K562 (cell line): ENCODE measurements around a stretch of chr5.

DNA sequence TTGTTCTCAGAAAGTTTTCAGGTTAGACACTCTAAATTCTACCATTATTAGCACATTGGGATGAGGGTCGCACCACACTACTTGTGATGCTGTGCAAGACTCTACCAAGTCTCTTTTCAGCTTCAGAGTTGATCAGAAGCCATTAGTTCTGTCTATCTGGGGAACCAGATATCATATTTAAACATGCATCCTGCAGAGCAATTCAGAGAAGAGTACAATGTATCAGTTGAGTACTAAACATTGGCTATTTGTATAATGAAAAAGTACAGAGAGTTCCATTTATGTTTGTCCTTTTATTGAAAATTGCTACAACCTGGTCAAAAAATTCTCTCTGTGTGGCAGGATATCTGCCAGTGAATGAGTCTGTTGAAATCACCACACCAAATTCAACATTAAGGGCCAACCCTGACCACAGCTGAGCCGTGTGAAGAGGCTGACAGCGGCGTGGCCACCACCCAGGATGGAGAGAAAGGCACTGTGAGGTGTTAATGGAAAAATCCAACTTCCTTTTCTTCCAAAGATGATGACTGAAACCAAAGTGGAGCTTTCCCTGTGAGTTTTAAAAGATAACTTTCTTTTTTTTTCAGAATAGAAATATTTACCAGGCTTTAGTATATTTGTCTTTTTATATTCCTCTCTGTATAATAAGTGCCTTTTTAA lies 422.7 kb upstream of the PIK3R1 start:
- RAMPAGE, long total RNA = no peak
- RRBS = no CpG with 5 or more reads among the region's 4 CpGs
PRO-cap:
- standard = no peak
- CoPRO, capped RNA only, 2 experiments = no peak in any of the 2 experiments
- CoPRO, capped and uncapped RNA, 2 experiments = no peak in any of the 2 experiments
- CoPRO, uncapped RNA only, 2 experiments = no peak in any of the 2 experiments
CAGE:
- cytosol, long polyA plus RNA = no peak
- long polyA plus RNA = no peak
- nucleolus, long total RNA = no peak
- nucleus, long polyA plus RNA = no peak

DNA sequence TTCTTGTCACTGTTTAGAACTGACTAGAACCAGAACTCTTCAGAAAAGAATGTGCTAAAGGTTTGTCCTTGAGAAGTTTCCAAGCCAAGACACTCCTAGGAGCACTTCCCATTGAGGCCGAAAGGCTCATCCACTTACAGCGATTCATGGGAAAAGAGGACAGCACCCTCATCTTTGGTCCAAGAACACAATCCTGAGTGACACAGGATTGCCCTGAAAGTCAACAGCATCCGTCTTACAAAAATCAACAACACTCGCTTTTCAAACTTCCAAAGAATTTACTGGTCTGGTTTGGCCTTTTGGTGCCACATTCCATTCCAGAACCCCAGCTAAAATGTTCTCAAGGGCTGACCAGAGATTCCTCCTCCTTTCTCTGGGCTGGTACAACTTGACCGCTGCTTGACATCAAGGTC lies 415.9 kb upstream of the PIK3R1 start:
- RAMPAGE, long total RNA = no peak
- RRBS = no CpG with 5 or more reads among the region's 5 CpGs
PRO-cap:
- standard = no peak
- CoPRO, capped RNA only, 2 experiments = no peak in any of the 2 experiments
- CoPRO, capped and uncapped RNA, 2 experiments = no peak in any of the 2 experiments
- CoPRO, uncapped RNA only, 2 experiments = no peak in any of the 2 experiments
CAGE:
- cytosol, long polyA plus RNA = no peak
- long polyA plus RNA = no peak
- nucleolus, long total RNA = no peak
- nucleus, long polyA plus RNA = no peak

DNA sequence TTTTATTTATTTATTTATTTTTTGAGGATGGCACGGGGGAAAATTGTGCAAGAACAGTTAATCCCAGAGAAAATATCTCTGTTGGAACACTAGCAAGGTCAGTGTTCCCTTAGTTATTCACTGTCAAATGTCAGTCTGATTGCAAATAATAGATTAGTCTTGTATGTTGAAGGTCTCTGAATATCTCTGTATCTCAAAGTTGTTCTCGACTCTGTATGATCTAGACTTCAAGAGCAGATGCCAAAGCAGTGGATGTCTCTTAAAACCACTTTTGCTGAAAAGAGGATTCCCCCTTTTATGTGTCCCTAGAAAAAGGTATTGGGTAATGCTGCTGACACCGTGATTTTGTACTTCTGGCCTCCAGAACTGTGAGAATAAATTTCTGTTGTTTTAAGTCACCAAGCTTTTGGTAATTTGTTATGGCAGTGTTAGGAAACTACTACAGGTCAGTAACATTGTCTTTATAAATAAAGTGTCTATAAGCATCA lies 85.4 kb upstream of the PIK3R1 start:
- RAMPAGE, long total RNA = no peak
- RRBS = no CpG with 5 or more reads among the region's 3 CpGs
PRO-cap:
- standard = no peak
- CoPRO, capped RNA only, 2 experiments = no peak in any of the 2 experiments
- CoPRO, capped and uncapped RNA, 2 experiments = no peak in any of the 2 experiments
- CoPRO, uncapped RNA only, 2 experiments = no peak in any of the 2 experiments
CAGE:
- cytosol, long polyA plus RNA = no peak
- long polyA plus RNA = no peak
- nucleolus, long total RNA = no peak
- nucleus, long polyA plus RNA = no peak

DNA sequence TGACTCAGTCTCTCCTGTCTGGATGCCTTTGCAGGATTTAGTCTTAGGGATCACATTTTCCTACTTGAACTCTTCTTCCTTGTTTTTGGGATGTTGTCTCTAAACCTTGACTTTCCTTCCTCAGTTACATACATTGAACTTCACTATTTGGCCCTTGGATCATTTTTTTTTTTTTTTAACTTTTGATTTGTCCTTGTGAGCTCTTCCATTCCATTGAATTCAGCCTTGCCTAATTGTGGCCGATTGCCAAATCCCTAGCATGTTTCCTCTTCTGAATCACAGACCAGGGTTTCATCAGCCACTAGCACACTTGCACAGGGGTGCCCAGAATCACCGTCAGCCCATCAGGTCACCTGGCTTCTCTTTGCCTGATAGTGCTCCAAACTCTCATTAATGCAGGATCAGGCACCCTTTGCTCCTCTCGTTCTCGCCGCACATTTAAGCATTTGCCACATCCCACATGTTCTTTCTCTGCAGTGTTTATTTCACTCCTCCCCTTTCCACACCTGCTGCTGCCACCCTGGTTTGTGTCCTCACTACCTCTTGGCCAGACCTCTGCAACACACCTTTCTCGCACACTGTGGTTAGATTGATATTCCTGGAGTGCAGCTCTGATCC lies 9.6 kb downstream of the PIK3R1 start:
- RAMPAGE, long total RNA = no peak
- RRBS = no CpG with 5 or more reads among the region's 6 CpGs
PRO-cap:
- standard = no peak
- CoPRO, capped RNA only, 2 experiments = no peak in any of the 2 experiments
- CoPRO, capped and uncapped RNA, 2 experiments = no peak in any of the 2 experiments
- CoPRO, uncapped RNA only, 2 experiments = no peak in any of the 2 experiments
CAGE:
- cytosol, long polyA plus RNA = no peak
- long polyA plus RNA = no peak
- nucleolus, long total RNA = no peak
- nucleus, long polyA plus RNA = no peak

GRCh38 chr5:68229864-68230251 lies 14.3 kb downstream of the PIK3R1 start:
- RAMPAGE, long total RNA = no peak
- RRBS = no CpG with 5 or more reads among the region's 2 CpGs
PRO-cap:
- standard = no peak
- CoPRO, capped RNA only, 2 experiments = no peak in any of the 2 experiments
- CoPRO, capped and uncapped RNA, 2 experiments = no peak in any of the 2 experiments
- CoPRO, uncapped RNA only, 2 experiments = no peak in any of the 2 experiments
CAGE:
- cytosol, long polyA plus RNA = no peak
- long polyA plus RNA = no peak
- nucleolus, long total RNA = no peak
- nucleus, long polyA plus RNA = no peak

DNA sequence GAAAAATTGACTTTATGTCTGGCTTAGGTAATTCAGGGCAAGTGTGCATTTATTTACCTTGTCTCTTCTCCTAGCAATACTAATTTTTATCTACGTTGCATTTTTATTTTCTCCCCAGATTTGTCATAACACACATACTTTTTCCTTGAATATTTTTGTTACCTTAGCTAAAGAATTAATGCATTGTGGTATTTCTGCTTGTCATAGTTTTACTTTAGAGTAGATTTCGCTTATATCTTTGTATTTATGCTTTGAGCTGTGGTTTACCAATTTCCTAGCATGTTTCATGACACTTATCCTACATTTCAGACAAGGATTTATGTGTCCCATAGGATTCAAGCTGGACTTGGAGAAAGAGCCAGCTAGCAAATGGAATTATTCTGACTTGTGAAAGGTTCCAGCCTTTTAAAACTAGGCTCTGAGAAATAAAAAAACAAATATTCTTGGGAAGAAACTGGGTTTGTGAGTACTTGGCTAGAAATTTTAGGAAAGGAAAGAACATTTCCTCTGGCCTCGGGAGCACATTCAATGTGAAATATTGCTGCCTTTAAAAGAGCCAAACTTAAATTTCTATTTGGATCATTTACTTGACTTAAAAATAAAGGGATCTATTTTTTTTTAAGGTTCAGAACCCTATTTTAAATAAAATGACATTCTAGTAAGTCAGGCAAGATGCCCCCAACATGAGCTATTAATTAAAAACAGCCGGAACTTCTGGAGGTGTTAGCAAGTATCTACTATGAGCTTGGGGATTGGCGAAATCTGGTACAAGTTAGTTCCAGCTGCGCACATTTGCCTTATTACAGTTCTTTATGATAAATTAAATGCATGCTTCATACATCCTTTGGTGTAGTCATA lies 37.7 kb downstream of the PIK3R1 start:
- RAMPAGE, long total RNA = no peak
- RRBS = no CpG with 5 or more reads among the region's 6 CpGs
PRO-cap:
- standard = no peak
- CoPRO, capped RNA only, 2 experiments = no peak in any of the 2 experiments
- CoPRO, capped and uncapped RNA, 2 experiments = no peak in any of the 2 experiments
- CoPRO, uncapped RNA only, 2 experiments = no peak in any of the 2 experiments
CAGE:
- cytosol, long polyA plus RNA = no peak
- long polyA plus RNA = no peak
- nucleolus, long total RNA = no peak
- nucleus, long polyA plus RNA = no peak

DNA sequence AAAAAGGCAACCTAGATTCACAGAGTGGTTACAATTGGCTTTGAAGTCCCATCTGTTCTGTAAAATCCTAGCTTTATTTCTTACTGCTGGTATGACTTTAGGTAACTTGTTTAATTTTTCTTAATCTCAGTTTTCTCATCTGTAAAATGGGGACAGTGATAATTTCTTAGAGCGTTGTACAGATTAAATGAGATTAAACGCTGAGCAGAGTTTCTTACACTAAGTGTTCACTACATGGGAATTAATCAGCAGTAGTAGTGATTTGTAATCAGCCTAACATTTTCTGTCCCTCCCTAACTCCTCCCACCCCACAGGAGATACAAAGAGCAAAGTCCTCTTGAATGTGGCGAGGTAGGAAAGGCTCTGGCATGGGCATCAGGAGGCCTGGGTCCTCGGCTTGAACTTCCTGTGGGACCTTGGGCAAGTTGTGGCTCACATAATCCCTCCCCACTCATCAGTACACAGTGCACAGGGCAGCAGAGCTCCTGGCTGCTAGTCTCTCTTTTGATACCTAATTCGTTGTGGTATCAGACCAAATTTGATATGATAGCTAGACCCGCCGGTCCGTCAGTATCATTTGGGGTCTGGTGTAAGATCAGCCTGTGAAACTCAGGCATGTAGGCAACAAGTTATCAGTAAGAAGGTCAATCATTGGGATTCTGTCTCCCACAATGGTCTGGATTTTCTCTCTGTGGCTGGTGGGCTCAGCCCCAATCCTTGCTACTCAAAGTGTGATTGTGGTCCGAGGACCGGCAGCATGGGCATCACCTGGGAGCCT lies 49.0 kb downstream of the PIK3R1 start:
- RAMPAGE, long total RNA = no peak
- RRBS = no CpG with 5 or more reads among the region's 10 CpGs
PRO-cap:
- standard = no peak
- CoPRO, capped RNA only, 2 experiments = no peak in any of the 2 experiments
- CoPRO, capped and uncapped RNA, 2 experiments = no peak in any of the 2 experiments
- CoPRO, uncapped RNA only, 2 experiments = no peak in any of the 2 experiments
CAGE:
- cytosol, long polyA plus RNA = no peak
- long polyA plus RNA = no peak
- nucleolus, long total RNA = no peak
- nucleus, long polyA plus RNA = no peak

DNA sequence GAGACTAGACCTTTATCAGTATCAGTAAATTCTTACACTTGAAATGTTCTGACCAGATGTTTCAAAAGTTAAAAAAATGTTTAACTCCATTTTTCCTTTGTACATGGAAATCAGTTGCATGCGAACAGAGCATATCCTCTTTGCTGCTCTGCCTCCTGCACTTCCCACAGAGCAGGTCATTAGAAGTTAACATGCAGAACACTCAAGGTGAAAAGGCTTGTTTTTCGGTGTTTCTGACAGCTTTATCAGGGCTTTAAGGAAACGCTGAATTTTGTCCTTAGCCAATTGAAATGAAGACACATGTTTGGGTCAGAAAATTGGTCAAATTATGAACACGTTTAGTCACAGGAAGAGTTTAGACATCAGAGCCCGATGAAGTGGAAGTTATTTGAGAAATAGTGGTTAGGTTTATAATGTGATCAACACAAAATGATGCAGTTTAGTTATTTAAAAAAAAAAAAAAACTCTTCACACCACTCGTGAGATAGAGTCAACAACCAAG lies 59.6 kb downstream of the PIK3R1 start:
- RAMPAGE, long total RNA = no peak
- RRBS = no CpG with 5 or more reads among the region's 6 CpGs
PRO-cap:
- standard = no peak
- CoPRO, capped RNA only, 2 experiments = no peak in any of the 2 experiments
- CoPRO, capped and uncapped RNA, 2 experiments = no peak in any of the 2 experiments
- CoPRO, uncapped RNA only, 2 experiments = no peak in any of the 2 experiments
CAGE:
- cytosol, long polyA plus RNA = no peak
- long polyA plus RNA = no peak
- nucleolus, long total RNA = no peak
- nucleus, long polyA plus RNA = no peak

DNA sequence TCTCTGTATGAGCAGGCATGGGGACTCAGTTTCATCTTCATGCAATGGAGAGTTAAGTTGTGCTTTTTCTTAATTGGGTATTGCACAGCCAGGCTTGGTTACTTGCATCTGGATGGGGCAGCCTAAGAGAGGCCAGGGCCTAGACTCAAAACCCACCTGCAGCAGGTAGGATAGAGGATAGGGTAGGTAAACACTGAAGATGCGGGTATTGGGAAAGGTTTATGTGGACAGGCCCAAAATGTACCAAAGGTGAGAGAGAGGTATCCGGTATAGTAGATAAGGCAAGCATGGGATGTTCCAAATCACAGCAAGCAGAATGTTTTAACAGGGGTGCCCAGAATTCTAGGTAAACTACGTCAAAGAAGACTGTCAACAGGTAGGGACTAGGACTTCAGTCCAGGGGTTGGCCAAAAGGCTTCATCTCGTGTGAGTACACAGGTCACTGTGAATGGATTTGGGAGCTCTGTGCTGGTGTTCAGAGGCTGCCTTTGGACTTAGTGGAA lies 66.3 kb downstream of the PIK3R1 start:
- RAMPAGE, long total RNA = no peak
- RRBS = no CpG with 5 or more reads among the region's 4 CpGs
PRO-cap:
- standard = no peak
- CoPRO, capped RNA only, 2 experiments = no peak in any of the 2 experiments
- CoPRO, capped and uncapped RNA, 2 experiments = no peak in any of the 2 experiments
- CoPRO, uncapped RNA only, 2 experiments = no peak in any of the 2 experiments
CAGE:
- cytosol, long polyA plus RNA = no peak
- long polyA plus RNA = no peak
- nucleolus, long total RNA = no peak
- nucleus, long polyA plus RNA = no peak

GRCh38 chr5:68746601-68747438 lies 347.0 kb upstream of the SLC30A5 start:
- RAMPAGE, long total RNA = no peak
- RRBS = no CpG with 5 or more reads among the region's 14 CpGs
PRO-cap:
- standard = no peak
- CoPRO, capped RNA only, 2 experiments = no peak in any of the 2 experiments
- CoPRO, capped and uncapped RNA, 2 experiments = no peak in any of the 2 experiments
- CoPRO, uncapped RNA only, 2 experiments = no peak in any of the 2 experiments
CAGE:
- cytosol, long polyA plus RNA = no peak
- long polyA plus RNA = no peak
- nucleolus, long total RNA = no peak
- nucleus, long polyA plus RNA = no peak

- RAMPAGE, long total RNA = no peak
- RRBS = 3% methylated on average over 1 of the region's 21 CpGs
PRO-cap:
- standard = bidirectional peak, plus-strand start at chr5:69094070, minus-strand start at chr5:69093778
- CoPRO, capped RNA only, 2 experiments = peak in 2 of 2 experiments; most common minus-strand start chr5:69093787 (in 1)
- CoPRO, capped and uncapped RNA, 2 experiments = peak in 2 of 2 experiments; most common minus-strand start chr5:69093680 (in 1)
- CoPRO, uncapped RNA only, 2 experiments = peak in 2 of 2 experiments; most common minus-strand start chr5:69093798 (in 2)
CAGE:
- cytosol, long polyA plus RNA = no peak
- long polyA plus RNA = no peak
- nucleolus, long total RNA = no peak
- nucleus, long polyA plus RNA = no peak
Measured at GRCh38 chr5:69093617-69093976, 217 bp upstream of the SLC30A5 start.

GRCh38 chr5:69371702-69372308 lies 2.2 kb downstream of the RAD17 start:
- RAMPAGE, long total RNA = no peak
- RRBS = no CpG with 5 or more reads among the region's 3 CpGs
PRO-cap:
- standard = no peak
- CoPRO, capped RNA only, 2 experiments = no peak in any of the 2 experiments
- CoPRO, capped and uncapped RNA, 2 experiments = no peak in any of the 2 experiments
- CoPRO, uncapped RNA only, 2 experiments = no peak in any of the 2 experiments
CAGE:
- cytosol, long polyA plus RNA = no peak
- long polyA plus RNA = no peak
- nucleolus, long total RNA = no peak
- nucleus, long polyA plus RNA = no peak

GRCh38 chr5:69416062-69417246 lies 1.5 kb downstream of the MARVELD2 start:
- RAMPAGE, long total RNA = no peak
- RRBS = no CpG with 5 or more reads among the region's 11 CpGs
PRO-cap:
- standard = no peak
- CoPRO, capped RNA only, 2 experiments = no peak in any of the 2 experiments
- CoPRO, capped and uncapped RNA, 2 experiments = no peak in any of the 2 experiments
- CoPRO, uncapped RNA only, 2 experiments = peak in 2 of 2 experiments; most common plus-strand start chr5:69416312 (in 1)
CAGE:
- cytosol, long polyA plus RNA = no peak
- long polyA plus RNA = no peak
- nucleolus, long total RNA = no peak
- nucleus, long polyA plus RNA = no peak

- RAMPAGE, long total RNA = no peak
- RRBS = no CpG with 5 or more reads among the region's 43 CpGs
PRO-cap:
- standard = bidirectional peak, plus-strand start at chr5:70586306, minus-strand start at chr5:70586233
- CoPRO, capped RNA only, 2 experiments = no peak in any of the 2 experiments
- CoPRO, capped and uncapped RNA, 2 experiments = no peak in any of the 2 experiments
- CoPRO, uncapped RNA only, 2 experiments = no peak in any of the 2 experiments
CAGE:
- cytosol, long polyA plus RNA = no peak
- long polyA plus RNA = no peak
- nucleolus, long total RNA = no peak
- nucleus, long polyA plus RNA = no peak
Measured at GRCh38 chr5:70585973-70586409, 314.5 kb upstream of the SERF1A start.

DNA sequence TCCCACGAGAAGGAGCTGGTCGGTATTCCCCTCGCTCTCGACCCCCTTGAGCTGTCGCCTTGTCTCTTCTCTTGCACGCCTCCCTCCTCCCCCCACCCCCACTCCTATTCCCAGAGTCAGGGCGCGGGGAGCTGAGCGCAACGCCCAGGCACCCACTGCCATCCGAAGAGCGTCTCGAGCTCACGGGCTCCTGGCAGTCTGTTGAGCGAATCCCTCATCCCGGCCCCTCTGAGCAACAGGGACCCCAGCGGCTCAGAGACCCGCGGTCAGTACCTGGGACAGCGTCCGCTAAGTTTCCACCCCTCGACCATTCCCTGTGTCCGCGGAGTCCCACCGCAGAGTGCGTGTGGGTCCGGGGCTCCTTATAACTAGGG lies 347 bp downstream of the CARTPT start:
- RAMPAGE, long total RNA = no peak
- RRBS = no CpG with 5 or more reads among the region's 27 CpGs
PRO-cap:
- standard = no peak
- CoPRO, capped RNA only, 2 experiments = no peak in any of the 2 experiments
- CoPRO, capped and uncapped RNA, 2 experiments = no peak in any of the 2 experiments
- CoPRO, uncapped RNA only, 2 experiments = no peak in any of the 2 experiments
CAGE:
- cytosol, long polyA plus RNA = no peak
- long polyA plus RNA = no peak
- nucleolus, long total RNA = no peak
- nucleus, long polyA plus RNA = no peak

- RAMPAGE, long total RNA = no peak
- RRBS = no CpG with 5 or more reads among the region's 26 CpGs
PRO-cap:
- standard = bidirectional peak, plus-strand start at chr5:72108345, minus-strand start at chr5:72108217
- CoPRO, capped RNA only, 2 experiments = peak in 2 of 2 experiments; most common plus-strand start chr5:72108345 (in 2); most common minus-strand start chr5:72107993 (in 1)
- CoPRO, capped and uncapped RNA, 2 experiments = peak in 2 of 2 experiments; most common plus-strand start chr5:72108345 (in 2); most common minus-strand start chr5:72108212 (in 1)
- CoPRO, uncapped RNA only, 2 experiments = no peak in any of the 2 experiments
CAGE:
- cytosol, long polyA plus RNA = no peak
- long polyA plus RNA = no peak
- nucleolus, long total RNA = no peak
- nucleus, long polyA plus RNA = no peak
Measured at GRCh38 chr5:72107896-72108491, 719 bp downstream of the MAP1B start.

GRCh38 chr5:72193409-72194697 lies 86.6 kb downstream of the MAP1B start:
- RAMPAGE, long total RNA = no peak
- RRBS = no CpG with 5 or more reads among the region's 12 CpGs
PRO-cap:
- standard = no peak
- CoPRO, capped RNA only, 2 experiments = no peak in any of the 2 experiments
- CoPRO, capped and uncapped RNA, 2 experiments = no peak in any of the 2 experiments
- CoPRO, uncapped RNA only, 2 experiments = peak in 1 of 2 experiments; most common plus-strand start chr5:72193908 (in 1); most common minus-strand start chr5:72193688 (in 1)
CAGE:
- cytosol, long polyA plus RNA = no peak
- long polyA plus RNA = no peak
- nucleolus, long total RNA = no peak
- nucleus, long polyA plus RNA = no peak

- RAMPAGE, long total RNA = no peak
- RRBS = no CpG with 5 or more reads among the region's 10 CpGs
PRO-cap:
- standard = no peak
- CoPRO, capped RNA only, 2 experiments = no peak in any of the 2 experiments
- CoPRO, capped and uncapped RNA, 2 experiments = no peak in any of the 2 experiments
- CoPRO, uncapped RNA only, 2 experiments = no peak in any of the 2 experiments
CAGE:
- cytosol, long polyA plus RNA = no peak
- long polyA plus RNA = no peak
- nucleolus, long total RNA = no peak
- nucleus, long polyA plus RNA = no peak
Measured at GRCh38 chr5:72203403-72204034, 96.2 kb downstream of the MAP1B start.